Metastatic Breast Carcinoma in the Brain (tissue), 10 donors: Measurements from ENCODE around the genes LRRC75A and MPRIP.

DNA sequence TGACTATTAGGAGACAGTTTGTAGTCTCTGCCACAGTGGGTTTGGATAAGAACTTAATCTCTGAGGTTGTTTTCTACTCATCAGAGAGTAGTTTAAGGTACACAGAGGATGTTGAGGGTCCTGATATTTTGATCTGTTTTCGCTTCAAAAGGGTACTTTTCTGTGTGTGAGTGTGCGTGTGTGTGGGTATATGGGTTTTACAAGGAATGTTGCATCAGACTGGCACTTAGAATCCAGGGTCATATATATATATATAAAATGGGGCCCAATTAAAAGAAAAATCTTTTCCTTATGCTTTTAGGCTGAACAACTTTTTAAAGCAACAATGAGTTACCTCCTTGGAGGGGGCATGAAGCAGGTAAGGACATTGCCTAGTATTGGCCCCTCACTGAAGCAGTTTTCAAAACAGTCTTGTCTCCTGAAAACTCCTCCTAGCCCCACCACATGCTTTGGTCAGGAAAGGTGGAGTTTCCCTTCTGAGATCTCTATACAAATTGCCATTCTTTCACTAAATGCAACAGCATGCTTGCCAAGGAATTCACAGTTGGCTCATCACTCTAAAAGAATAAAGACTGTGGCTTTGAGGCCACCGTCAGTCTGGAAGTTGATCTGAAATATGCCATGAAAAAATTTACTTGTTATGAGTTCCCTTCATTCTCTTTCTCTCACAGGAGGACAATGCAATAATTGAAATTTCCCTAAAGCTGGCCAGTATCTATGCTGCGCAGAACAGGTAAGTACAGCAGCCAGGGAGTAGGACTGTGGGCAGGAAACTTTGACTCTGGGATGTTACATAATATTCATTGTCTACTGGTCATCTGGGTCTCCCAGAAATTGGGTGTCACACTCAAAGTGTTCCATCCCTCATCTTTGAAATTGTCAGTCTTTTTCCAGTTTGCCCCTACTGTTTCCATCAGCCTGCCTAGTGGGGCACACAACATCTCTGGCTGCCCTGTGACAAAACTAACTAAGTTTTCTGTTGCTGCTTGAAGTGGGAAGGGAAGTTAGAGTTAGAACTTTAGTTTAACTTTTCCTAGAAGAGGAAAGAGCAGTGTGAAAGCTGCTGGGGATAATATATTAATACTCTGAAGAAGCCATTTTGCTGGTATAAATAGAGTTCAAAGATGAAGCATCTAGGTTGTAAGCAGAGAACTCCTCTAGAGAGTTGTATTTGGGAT lies 4.3 kb downstream of the TTC19 start:
- PRO-cap, 10 experiments: no peak in any of the 10 experiments

- PRO-cap, 10 experiments: no peak in any of the 10 experiments
Observed at GRCh38 chr17:16037304-16038093, 37.9 kb downstream of the TTC19 start.

DNA sequence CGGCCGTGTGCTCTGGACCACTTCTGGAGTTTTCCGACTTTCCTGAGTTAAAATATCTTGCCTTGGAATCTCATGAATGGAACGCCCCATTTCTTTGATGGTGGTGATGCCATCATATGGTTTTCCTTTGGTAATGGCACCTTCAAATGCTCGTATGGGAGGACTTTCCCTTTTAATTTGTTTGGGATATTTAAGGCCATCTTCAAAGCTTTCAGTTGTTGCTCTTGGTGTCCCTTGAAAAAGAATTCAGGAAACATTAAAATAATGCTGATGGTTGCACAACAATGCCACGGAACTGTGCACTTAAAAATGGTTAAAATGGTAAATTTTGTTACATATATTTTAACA lies 71.8 kb downstream of the TTC19 start:
- PRO-cap, 10 experiments: no peak in any of the 10 experiments

DNA sequence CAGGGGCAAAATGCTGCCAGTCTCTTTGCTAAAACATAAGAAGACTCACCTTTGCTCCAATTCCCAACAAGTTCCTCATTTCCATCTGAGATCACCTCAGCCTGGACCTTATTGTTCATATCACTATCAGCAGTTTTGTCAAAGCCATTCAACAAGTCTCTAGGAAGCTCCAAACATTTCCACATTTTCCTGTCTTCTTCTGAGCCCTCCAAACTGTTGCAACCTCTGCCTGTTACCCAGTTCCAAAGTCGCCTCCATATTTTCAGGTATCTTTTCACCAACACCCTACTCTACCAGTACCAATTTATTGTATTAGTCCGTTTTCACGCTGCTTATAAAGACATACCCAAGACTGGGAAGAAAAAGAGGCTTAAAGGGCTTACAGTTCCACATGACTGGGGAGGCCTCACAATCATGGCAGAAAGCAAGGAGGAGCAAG lies 99.7 kb downstream of the NCOR1 start:
- PRO-cap, 10 experiments: no peak in any of the 10 experiments

DNA sequence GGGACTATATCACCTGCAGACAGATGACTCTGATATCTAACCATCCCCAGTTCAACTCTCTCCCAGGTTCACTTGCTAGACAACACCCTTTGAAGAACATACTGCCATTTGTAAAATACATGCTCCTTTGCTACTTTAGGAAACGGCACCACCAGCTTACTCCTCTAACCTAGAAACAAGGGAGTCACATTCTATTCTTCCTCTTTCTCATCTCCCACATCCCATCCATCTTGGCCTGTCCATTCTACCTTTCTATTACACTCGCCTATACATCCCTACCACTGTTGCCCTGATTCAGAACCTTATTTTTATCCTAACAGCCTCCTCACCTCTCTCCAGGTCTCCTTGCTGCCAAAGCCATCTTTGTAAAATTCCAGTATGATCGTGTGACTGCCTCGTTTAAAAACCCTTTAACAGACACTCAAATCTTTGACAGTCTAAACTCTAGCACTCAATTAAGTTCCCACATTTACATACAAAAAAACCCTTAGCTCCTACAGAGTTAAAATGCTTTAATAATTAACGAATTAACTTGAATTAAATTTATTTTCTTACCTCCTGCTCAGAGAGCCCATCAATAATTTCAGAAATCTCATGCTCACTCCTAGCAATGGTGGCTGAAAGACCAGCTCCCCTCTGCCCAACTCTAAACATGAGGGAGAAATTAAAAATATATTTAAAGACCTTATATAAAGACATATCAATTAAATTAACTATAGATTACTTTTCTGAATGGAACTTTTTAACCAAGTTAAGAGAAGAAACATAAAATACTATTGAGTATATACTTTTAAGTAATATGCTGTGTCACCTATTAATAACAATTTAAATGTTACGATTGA lies 72.1 kb downstream of the NCOR1 start:
- PRO-cap, 10 experiments: no peak in any of the 10 experiments

GRCh38 chr17:16243785-16244131 lies 26.7 kb downstream of the PIGL start:
- PRO-cap, 10 experiments: no peak in any of the 10 experiments

DNA sequence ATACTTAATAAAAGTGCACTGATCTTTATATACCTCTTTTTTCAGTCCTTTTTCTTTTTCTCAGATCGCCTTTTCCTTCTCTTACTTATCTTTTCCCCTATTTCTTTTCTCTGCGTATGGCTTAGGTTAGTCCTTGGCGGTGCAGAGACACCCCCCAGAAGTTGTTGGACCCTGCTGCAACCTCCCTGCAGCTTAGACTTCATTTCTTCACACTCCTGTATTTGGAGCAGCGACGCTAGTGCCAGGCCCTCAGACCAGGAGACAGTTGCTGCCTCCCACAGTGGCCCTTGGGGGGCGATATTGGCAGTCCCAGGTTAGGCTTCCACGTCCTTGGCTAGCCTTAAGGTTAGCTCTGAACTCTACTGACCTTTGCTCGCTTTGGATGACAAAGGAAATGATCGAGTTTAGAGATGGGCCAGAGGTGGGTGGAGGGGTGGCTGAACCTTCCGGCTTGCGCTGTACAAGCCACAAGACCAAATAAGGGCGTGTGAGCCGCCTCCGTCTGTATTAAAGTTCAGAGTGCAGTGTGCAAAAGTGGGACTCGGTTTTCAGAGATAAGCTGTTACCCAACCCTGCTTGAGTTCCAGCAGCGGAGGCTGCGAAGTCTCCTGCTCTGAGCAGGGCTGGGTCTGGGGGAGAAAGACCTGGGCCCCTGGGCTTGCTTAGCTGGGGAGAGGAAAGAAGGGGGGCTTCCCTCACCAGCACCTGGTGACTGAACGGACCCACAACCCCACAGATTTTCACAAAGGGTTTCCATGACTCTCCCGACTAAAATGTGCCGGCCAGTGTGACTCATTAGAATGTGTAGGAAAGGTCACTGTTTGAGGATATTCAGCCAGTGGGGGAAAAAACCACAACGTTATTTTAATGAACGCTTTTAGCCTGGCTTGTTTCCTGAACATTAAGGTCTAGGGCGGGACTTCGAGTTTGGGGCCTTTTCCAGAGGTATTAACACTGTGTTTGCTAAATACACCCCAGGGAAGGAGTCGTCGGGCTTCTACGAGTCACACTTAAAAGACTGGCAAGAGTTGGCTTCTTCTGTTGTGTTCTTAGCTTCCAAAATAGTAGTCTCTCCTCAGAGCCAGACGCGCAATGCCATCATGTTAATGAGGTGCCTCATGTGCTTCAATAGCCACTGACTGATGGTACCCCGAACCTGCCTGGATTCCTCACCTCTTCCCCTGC lies 67.2 kb downstream of the CENPV start:
- PRO-cap, 10 experiments: peak in 4 of 10 experiments; most common plus-strand start position 537 of the sequence (in 2); most common minus-strand start position 380 of the sequence (in 2)

- PRO-cap, 10 experiments: no peak in any of the 10 experiments
Observed at GRCh38 chr17:16286883-16287271, 66.4 kb downstream of the CENPV start.

GRCh38 chr17:16298439-16298757 lies 54.9 kb downstream of the CENPV start:
- PRO-cap, 10 experiments: no peak in any of the 10 experiments

- PRO-cap, 10 experiments: no peak in any of the 10 experiments
Observed at GRCh38 chr17:16330782-16331337, 22.4 kb downstream of the CENPV start.

- PRO-cap, 10 experiments: no peak in any of the 10 experiments
Observed at GRCh38 chr17:16348487-16349080, 4.7 kb downstream of the CENPV start.

- PRO-cap, 10 experiments: peak in 1 of 10 experiments; most common plus-strand start chr17:16352927 (in 1)
Observed at GRCh38 chr17:16351975-16352963, 1.0 kb downstream of the CENPV start.

- PRO-cap, 10 experiments: peak in 2 of 10 experiments; most common plus-strand start chr17:16379041 (in 2); most common minus-strand start chr17:16378794 (in 2)
Observed at GRCh38 chr17:16378707-16379283, 2.1 kb upstream of the UBB start.

DNA sequence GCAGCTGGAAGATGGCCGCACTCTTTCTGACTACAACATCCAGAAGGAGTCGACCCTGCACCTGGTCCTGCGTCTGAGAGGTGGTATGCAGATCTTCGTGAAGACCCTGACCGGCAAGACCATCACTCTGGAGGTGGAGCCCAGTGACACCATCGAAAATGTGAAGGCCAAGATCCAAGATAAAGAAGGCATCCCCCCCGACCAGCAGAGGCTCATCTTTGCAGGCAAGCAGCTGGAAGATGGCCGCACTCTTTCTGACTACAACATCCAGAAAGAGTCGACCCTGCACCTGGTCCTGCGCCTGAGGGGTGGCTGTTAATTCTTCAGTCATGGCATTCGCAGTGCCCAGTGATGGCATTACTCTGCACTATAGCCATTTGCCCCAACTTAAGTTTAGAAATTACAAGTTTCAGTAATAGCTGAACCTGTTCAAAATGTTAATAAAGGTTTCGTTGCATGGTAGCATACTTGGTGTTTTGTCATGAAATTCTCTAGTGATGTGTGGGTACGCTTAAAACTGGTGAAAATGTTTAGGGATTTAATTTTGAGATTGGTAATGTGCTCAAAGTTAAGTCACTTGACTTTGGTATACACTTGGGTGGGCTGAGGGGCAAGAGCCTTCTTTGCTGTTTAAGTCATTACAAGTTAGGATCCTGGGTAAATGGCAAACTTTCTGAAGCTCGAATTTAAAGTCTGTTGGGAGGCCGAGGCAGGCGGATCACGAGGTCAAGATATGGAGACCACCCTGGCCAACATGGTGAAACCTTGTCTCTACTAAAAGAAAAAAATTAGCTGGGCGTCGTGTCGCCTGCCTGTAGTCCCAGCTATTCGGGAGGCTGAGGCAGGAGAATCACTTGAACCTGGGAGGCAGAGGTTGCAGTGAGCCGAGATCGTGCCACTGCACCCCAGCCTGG lies 1.6 kb downstream of the UBB start:
- PRO-cap, 10 experiments: peak in 1 of 10 experiments; most common plus-strand start position 321 of the sequence (in 1)

DNA sequence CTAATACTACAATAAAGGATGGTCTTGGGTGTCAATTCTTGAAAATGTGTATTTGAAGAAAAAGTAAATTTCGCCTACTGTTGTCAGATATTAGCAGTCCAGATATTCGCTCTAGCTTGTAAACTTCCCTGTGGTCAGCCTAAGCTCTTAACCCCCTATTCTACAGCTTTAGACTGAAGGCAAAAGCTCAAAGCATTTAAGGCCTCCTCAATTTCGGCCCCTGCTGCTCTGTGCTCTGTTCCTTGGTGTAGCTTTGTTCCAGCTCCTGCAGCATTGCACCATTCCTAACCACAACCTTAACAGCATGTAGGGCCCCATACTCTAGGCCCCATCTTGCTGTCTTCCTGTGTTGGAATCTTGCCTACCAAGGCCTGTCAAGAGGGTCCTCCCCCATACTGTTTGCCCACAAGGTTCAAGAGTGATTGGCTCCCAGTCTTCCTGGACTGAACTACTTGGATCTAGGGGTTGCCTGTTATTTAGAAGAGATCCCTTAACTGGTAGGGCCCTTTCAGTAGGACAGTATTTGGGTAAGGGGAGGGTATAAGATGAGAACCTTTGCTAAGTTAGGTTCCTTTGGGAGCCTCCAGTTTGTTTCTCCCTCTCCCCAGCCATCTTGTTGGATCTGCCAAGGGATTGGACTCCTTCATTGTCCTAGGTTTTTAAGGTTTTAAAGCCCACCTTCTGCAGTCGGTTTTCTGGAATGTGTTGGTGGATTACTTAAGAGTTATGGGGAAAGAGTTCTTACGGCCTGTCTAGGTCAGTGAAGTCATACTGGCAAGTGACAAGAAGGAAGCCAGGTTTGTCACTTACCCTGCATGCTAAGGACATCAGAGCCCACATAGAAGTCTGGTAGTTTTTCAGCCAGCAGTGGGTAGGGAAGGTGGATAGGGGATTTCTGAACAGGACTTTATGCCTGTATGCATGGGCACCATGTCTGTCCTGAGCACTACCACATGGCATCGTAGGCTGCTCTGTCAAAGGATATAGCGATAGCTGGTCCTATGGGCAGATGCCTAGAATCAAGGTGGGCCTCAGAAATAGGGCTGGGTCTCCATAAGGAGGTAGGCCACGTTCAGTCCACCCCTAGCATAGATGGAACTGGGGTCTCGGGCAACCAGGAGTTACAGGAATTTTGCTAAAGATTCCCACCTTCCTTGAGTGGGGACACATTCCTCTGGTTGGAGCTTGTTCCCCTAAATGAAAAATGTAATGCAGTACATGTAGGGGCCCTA lies 27.0 kb downstream of the TRPV2 start:
- PRO-cap, 10 experiments: no peak in any of the 10 experiments

GRCh38 chr17:16486122-16487435 lies 5.4 kb downstream of the LRRC75A start:
- PRO-cap, 10 experiments: peak in 2 of 10 experiments; most common plus-strand start chr17:16486870 (in 1); most common minus-strand start chr17:16486595 (in 1)

- PRO-cap, 10 experiments: peak in 7 of 10 experiments; most common plus-strand start chr17:16492274 (in 2); most common minus-strand start chr17:16492204 (in 5)
Observed at GRCh38 chr17:16491731-16492642, at the start of gene LRRC75A. TSS of gene LRRC75A (minus strand) at chr17:16492193.

DNA sequence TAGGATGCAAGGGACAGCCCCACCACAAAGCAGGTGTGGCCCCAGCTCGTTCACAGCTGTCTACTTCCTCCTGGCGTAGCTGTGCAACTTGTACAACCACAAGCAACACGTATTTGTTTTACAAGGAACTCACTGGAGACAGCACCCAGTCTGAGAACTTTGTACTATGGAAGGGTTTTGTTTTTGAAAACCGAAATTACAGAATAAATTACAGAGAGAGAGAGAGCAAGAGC lies 17.4 kb upstream of the TNFRSF13B start:
- PRO-cap, 10 experiments: no peak in any of the 10 experiments

GRCh38 chr17:17025569-17026211 lies 16.6 kb upstream of the MPRIP start:
- PRO-cap, 10 experiments: peak in 1 of 10 experiments; most common minus-strand start chr17:17025869 (in 1)

DNA sequence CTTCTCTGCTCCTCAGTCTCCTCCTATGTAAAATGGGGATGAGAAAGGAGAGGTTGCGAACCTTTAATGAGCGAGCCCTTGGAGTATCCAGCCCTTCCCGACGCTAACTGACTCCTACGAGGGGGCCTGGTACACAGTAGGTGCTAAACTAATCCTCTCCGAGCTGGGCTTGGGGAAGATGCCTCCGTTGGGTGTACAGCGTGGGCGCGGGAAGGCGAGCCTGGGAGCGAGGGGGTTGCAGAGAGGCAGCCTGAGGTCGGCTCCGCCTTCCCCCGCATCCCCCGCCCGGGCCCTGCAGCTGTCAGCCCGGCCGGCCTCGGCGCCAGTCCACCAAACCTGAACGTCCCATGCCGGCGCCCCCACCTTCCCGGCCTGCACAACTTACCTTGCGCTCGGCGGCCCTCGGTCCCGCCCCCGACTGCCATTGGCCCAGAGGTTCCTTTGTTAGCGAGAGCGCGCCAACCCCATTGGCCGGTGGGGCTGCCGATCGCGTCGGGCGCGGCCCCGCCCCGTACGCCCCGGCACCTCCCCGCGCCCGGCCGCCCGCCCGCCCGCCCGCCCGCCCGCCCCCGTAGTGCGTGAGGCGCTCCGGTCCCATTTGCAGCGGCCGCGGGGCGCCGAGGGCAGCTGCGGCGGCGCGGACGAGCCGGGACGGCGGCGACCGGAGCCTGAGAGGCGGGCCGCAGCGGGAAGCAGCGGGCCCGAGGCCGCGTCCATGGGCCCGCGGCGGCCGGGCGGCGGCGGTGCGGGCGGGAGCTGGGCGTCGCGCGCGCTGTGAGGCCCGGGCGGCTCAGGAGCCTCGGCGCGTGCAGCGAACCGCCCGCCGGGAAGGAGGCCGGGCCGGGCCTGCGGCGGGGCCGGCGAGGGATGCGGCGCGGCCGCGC lies at the start of gene MPRIP:
Gene MPRIP (plus strand): TSS at position 572 of the 884 bp plus-strand sequence.
- PRO-cap, 10 experiments: peak in 10 of 10 experiments; most common plus-strand start position 601 of the sequence (in 9); most common minus-strand start position 338 of the sequence (in 8)